AG04449 (cell line): ENCODE measurements around a stretch of chr6.

DNA sequence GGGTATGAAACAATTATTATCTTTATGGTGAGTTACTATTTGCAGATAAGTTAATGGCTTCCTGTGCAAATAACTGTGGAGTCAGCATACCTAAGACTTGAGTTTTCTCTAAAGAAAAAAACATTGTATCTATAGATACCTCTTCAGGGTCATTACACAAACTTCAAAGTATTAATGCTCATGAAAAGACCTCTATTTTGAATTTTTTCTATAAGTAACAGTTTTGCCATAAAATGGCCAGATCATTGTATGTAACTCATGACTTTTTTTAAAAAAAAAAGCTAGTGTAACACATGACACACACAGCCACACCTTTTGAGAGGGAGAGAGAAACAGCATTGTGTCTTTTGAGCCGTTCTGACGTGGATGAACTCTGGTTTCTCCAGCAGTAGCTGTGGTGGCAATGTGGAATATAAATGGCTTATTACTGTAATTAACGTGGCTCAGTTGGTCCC is 36.4 kb downstream of the PLEKHG1 start:
- RRBS = no CpG with 5 or more reads among the region's 3 CpGs

DNA sequence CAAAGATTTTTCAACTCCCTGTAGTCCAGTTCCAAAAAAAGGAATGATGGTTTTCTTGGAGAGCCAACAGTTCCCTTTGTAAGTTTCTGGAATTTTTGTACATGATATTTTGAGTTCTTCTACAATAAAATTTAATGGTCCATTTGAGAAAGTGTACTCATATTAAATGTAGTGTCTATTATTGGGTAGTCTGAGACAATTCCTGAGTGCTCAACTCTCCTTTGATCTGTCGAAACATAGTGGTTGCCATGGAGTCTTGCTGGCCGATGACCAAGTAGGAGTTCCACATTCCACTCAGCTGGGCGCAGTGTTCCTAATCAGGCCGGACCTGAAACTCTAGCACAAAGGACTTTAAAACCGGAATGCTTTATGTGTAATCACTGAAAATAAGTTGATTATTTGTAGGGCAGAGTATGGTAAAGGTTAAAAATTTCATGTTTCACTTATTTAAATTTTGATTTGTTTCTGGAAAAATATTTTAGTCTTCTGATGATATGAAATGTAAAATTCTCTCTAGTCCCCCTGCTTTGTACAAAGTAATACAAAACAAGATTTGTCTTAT is 68.7 kb downstream of the PLEKHG1 start:
- RRBS = no CpG with 5 or more reads among the region's 5 CpGs

- RRBS = no CpG with 5 or more reads among the region's 7 CpGs
Observed at GRCh38 chr6:150710120-150710732, 110.5 kb downstream of the PLEKHG1 start.

- RRBS = no CpG with 5 or more reads among the region's 1 CpG
Observed at GRCh38 chr6:150812030-150812301, 53.5 kb upstream of the MTHFD1L start.

- RRBS = no CpG with 5 or more reads among the region's 16 CpGs
Observed at GRCh38 chr6:150831148-150831691, 34.3 kb upstream of the MTHFD1L start.

DNA sequence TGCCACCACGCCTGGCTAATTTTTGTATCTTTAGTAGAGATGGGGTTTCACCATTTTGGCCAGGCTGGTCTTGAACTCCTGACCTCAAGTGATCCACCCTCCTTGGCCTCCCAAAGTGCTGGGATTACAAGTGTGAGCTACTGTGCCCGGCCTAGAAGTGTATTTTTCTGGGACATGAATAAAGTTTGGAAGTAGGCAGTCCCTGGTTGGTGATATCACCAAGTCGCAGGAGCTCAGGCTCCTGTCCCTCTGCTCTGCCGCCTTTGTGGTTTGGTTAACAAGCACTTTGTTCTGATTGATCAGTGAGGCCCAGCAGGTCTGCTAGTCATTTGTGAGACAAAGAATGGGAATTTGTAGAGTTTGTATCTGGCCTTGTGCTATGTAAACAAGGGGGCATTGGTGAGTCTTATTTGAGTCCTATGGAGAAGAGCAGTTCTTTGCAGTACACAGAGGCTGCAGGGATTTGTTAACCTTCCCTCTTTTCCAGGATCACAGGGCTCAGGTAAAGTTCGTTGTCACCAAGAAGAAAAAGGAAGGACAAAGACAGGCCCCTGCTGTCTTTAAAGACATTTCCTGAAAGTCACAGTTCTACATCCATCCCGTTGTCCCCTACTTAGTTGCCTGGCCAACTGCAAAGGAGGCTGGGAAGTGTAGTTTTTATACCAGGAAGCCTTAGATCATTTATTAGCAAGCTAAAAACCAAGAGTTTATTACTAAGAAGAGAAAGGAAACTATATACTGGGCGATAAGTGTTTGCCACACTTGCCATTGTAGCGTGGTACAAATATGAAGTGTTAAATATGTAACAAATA is 13.1 kb downstream of the MTHFD1L start:
- RRBS = no CpG with 5 or more reads among the region's 8 CpGs

- RRBS = no CpG with 5 or more reads among the region's 3 CpGs
Observed at GRCh38 chr6:150881876-150882747, 16.6 kb downstream of the MTHFD1L start.

- RRBS = no CpG with 5 or more reads among the region's 12 CpGs
Observed at GRCh38 chr6:150980992-150981631, 115.6 kb downstream of the MTHFD1L start.

GRCh38 chr6:151067723-151068780 is 171.7 kb upstream of the AKAP12 start:
- RRBS = no CpG with 5 or more reads among the region's 14 CpGs

- RRBS = no CpG with 5 or more reads among the region's 3 CpGs
Observed at GRCh38 chr6:151070782-151071214, 169.0 kb upstream of the AKAP12 start.

DNA sequence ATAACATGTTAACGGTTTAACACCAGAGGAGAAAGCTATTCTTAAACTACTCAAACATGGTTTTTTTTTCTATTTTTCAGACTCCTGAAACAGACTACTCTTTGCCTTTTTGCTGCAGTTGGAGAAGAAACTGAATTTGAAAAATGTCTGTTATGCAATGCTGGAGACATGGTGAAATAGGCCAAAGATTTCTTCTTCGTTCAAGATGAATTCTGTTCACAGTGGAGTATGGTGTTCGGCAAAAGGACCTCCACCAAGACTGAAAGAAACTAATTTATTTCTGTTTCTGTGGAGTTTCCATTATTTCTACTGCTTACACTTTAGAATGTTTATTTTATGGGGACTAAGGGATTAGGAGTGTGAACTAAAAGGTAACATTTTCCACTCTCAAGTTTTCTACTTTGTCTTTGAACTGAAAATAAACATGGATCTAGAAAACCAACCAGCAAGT is 138.3 kb upstream of the AKAP12 start:
- RRBS = no CpG with 5 or more reads among the region's 3 CpGs

DNA sequence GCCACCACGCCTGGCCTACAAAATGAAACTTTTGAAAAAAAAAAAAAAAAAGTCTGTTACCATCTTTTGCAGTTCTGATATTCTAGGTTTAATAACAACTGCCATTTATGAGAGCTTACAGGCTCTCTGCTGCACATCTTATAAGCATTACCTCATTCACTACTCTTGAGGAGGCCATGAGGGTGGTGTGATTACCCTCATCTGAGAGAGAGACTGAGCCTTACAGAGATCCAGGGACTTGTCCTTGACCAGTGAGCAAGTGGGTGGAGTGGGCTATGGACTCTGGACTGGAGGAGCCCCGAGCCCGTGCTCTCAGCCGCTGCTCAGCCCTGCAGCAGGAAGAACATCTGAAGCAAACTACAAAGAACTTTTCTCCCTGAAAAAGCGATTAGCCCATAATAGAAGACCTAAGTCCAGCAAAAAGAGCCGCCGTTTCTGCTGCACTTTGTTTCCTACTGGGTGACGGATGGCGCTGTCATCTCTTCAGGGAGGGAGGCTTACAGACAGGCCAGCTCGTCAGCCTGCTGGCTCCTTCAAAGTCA is 119.8 kb upstream of the AKAP12 start:
- RRBS = no CpG with 5 or more reads among the region's 10 CpGs

DNA sequence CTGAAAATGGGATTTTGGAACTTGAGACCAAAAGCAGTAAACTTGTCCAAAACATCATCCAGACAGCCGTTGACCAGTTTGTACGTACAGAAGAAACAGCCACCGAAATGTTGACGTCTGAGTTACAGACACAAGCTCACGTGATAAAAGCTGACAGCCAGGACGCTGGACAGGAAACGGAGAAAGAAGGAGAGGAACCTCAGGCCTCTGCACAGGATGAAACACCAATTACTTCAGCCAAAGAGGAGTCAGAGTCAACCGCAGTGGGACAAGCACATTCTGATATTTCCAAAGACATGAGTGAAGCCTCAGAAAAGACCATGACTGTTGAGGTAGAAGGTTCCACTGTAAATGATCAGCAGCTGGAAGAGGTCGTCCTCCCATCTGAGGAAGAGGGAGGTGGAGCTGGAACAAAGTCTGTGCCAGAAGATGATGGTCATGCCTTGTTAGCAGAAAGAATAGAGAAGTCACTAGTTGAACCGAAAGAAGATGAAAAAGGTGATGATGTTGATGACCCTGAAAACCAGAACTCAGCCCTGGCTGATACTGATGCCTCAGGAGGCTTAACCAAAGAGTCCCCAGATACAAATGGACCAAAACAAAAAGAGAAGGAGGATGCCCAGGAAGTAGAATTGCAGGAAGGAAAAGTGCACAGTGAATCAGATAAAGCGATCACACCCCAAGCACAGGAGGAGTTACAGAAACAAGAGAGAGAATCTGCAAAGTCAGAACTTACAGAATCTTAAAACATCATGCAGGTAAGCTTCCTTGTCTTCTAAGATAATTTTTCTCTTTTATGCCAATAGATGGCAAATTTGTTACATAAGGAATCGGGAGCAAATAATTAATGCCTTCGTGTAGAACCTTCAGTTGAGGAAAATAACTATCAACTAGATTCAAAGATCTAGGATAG is 38.1 kb downstream of the ZBTB2 start:
- RRBS = no CpG with 5 or more reads among the region's 13 CpGs

- RRBS = 2% methylated on average over 12 of the region's 23 CpGs
Observed at GRCh38 chr6:151391179-151391398, 270 bp downstream of the ZBTB2 start.

- RRBS = no CpG with 5 or more reads among the region's 20 CpGs
Observed at GRCh38 chr6:151450581-151451141, 1.3 kb downstream of the RMND1 start.

DNA sequence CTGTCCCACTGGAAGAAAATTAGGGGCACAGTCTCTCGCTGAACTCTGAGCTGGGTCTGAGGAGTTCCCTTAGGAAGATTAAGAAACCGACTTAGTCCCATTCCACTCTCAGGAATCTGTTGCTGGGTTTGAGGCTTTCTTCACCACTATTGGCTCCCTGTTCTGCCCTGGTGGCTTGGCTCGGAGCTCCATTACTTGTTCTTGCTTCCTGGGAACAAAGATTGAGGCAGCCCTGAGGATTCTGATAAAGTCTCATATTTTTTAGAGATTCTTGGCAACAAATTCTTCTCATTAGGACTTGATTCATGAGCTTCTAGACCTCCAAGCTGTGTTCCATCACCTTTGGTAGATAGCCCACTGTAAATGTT is 115.8 kb downstream of the CCDC170 start:
- RRBS = no CpG with 5 or more reads among the region's 3 CpGs

GRCh38 chr6:151616054-151616730 is 122.4 kb downstream of the CCDC170 start:
- RRBS = no CpG with 5 or more reads among the region's 11 CpGs

- RRBS = no CpG with 5 or more reads among the region's 13 CpGs
Observed at GRCh38 chr6:152184742-152185850, 377.6 kb downstream of the ESR1 start.

GRCh38 chr6:153134324-153134634 is 3.2 kb upstream of the RGS17 start:
- RRBS = no CpG with 5 or more reads among the region's 13 CpGs

- RRBS = no CpG with 5 or more reads among the region's 2 CpGs
Observed at GRCh38 chr6:153597086-153597399, 442.0 kb upstream of the OPRM1 start.